Sigmoid colon (tissue), 4 donors: ENCODE measurements around the genes KCNQ5, CD109, SENP6 and LCA5.

DNA sequence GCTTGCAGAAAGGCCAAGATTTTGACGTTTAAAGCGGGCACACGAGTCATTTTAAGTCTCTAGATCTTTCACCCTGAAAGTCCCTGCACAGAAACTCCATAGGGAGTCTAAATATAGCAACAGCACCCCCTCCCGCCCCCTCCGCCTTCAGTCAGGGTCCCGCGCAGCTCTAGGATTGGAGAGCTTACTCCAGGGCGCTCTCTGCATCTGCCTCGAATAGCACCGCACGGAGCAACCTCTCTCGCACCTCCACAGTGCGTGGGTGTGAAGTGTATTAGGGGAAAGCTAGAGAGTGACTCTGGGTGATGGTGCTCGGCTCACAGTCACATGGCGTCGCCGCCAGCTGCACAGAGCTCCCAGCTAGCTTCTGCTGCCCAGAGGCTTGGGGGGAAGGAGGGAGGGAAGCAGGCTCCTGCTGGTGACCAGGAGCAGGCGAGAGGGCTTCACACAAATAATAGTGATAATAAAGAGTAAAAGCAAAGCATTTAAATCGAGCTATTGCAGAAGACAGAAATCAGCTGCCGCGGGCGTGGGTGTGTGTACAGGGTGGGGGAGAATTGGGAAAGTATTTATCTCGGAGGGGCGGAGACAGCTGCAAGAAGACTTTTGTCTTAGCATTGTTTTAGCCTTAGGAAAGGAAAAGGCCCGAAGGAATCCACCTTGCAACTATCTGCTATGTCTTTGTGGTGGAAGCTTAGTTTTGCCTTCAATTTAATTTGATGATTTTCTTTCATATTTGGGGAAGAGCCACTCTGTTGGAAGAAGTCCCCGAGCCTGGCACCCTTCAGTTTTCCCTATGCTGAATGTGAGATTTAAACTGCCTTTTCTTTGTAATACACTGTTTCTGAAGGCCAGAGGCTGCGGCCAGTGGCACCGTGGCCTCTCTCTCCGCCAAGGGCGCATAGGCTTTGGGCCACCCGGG, 1.6 kb upstream of the KCNQ5 start:
- PRO-cap = unidirectional peak, plus-strand start at position 377 of the sequence
- RAMPAGE, long total RNA, 4 experiments = no peak in any of the 4 experiments

DNA sequence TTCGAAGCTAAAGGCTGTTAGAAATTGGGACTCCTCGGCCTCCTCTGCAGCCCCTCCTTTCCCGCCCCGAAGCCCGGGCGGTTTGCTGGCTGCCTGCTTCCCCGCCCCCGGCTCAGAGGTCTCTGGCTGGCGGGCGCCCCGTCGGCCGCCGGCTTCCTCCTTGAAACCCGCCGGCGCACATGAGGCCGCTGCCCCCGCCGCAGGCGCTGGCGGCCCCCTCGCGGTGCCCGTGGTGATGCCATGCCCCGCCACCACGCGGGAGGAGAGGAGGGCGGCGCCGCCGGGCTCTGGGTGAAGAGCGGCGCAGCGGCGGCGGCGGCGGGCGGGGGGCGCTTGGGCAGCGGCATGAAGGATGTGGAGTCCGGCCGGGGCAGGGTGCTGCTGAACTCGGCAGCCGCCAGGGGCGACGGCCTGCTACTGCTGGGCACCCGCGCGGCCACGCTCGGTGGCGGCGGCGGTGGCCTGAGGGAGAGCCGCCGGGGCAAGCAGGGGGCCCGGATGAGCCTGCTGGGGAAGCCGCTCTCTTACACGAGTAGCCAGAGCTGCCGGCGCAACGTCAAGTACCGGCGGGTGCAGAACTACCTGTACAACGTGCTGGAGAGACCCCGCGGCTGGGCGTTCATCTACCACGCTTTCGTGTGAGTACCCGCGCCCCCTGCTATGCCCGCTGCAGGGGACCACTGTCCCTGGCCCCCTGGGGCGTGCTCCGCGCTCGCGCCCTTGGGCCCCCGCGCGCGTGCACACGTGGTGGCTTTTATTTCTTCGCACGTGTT, at the start of gene KCNQ5:
Gene KCNQ5, plus strand, starts transcription at position 115 of the 773 bp plus-strand sequence.
- PRO-cap = no peak
- RAMPAGE, long total RNA, 4 experiments = no peak in any of the 4 experiments

GRCh38 chr6:72778892-72779535, 157.2 kb downstream of the KCNQ5 start:
- PRO-cap = no peak
- RAMPAGE, long total RNA, 4 experiments = no peak in any of the 4 experiments

DNA sequence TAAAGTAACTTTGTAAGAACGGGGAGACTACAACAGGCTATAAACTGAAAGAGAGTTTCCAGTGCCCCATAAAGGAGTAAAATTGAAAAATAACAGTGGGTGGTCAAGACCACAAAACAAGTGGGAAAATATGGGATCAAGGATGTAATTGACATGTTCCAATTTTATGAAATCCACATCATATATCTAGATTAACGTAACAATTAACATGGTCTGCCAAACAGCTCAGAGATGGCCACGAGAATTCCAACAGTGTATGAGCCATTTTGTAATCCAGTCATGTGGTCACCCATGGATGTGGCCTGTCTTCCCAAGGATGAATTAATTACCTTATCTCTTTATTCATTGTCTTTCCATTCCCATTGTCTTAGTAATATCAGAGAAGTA, 194.6 kb downstream of the KCNQ5 start:
- PRO-cap = no peak
- RAMPAGE, long total RNA, 4 experiments = no peak in any of the 4 experiments

DNA sequence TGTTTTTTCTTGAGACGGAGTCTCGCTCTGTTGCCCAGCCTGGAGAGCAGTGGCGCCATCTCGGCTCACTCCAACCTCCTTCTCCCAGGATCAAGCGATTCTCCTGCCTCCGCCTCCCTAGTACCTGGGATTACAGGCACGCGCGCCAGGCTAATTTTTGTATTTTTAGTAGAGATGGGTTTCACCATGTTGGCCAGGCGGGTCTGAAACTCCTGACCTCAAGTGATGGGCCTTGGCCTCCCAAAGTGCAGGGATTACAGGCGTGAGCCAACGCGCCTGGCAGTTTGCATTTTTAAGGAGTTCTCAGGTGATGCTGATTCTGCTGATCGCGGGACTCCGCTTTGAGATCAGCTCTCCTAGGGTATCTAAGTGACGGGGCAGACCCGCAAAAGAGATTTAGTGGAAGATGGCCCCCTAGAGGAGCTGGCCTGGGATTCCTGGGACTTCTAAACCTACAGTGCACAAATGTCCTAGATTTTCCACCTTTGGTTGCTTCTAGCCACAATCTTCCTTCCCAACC, 45.2 kb downstream of the DPPA5 start:
- PRO-cap = no peak
- RAMPAGE, long total RNA, 4 experiments = no peak in any of the 4 experiments

DNA sequence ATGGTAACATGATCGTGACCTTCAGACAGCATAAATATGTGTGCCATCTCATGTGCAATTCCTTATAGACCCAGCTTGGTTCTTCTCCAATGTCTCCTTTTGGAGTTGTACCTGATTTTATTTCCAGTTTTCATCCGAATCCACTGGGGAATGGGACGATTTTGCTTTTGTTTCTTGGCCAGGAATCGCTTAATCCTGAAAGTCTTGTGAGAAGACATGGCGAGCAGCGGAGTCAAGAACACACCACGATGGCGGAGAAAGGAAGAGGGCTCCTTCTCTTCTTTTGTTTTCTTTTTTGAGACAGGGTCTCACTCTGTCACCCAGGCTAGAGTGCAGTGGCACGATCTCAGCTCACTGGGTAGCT, 3.3 kb upstream of the OOEP start:
- PRO-cap = no peak
- RAMPAGE, long total RNA, 4 experiments = start-site peak on the minus strand in 3 of 4 experiments, centred at positions 265 to 270 of the sequence, 12 to 51 reads per replicate

DNA sequence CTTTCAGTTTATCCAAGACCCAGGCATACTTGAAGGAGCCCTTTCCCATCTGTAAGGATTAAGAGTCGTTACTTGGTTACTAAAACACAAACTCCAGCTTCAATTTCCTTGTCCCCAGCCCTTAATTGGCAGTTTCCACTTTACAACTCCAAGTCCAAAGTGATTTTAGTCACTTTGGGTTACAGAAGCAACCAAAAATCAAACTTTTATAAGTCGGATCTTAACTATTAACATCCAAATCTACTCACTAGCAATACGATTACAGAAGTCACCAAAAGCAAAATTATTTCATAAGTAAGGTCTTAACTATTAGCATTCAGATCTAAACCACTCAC, 1.4 kb downstream of the EEF1A1 start:
- PRO-cap = no peak
- RAMPAGE, long total RNA, 4 experiments = no peak in any of the 4 experiments

GRCh38 chr6:73579872-73581085, 59.4 kb upstream of the EEF1A1 start:
- PRO-cap = bidirectional peak, plus-strand start at chr6:73580766, minus-strand start at chr6:73580454
- RAMPAGE, long total RNA, 4 experiments = no peak in any of the 4 experiments

DNA sequence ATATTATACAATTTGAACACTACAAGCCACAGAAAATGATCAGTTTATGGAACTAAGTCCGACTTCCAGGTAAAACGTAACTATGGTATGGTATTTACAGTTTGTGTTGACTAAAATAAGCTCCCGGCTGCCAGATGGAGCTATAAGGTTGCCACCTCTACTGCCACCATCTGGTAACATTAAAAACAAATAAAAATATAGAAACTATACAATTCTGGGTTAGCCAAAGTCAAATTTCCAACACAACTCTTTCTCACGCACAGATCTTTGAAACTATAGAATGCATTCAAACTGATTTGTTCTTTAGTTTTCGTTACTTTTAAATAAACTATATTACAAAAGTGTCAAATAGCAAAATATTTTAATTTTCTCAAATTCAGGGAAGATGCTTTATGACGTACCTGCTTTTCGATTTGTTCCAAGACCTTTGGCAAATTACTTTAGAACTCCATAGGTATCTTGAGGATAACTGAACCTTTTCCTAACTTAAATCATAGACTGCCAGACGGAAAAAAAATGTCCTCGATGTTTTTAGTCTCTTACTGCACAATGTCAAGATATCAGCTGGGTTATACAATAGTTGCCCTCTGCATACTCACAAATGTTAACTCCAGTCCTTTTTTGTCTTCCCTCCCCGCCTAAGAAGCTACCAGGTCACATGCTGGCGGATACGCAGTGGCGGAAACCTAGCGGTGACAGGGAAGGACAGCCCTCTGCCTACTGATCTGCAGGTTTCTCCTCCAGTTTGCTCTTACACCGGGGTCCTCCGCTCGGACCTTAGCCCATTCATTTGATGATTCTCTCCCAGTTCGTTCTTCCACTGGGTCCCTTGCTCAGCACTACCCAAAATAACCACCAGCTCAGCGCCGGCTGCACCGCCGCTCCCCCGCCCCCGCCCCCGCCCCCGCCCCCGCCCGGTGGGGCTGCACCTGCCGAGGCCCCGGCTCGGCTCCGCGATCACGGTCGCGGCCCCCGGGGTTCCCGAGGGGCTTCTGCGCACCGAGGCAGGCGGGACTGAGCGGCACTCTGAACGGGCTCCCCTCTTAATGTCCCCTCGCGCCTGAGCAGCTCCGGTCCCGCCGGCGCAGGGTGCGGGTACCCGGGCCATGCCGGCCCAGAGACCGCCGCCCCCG, 810 bp downstream of the SLC17A5 start:
- PRO-cap = unidirectional peak, plus-strand start at position 678 of the sequence; unidirectional peak, minus-strand start at position 822 of the sequence
- RAMPAGE, long total RNA, 4 experiments = no peak in any of the 4 experiments

- PRO-cap = bidirectional peak, plus-strand start at chr6:73696356, minus-strand start at chr6:73696246
- RAMPAGE, long total RNA, 4 experiments = start-site peak on the plus strand in 4 of 4 experiments, at chr6:73695781-73696204 at its widest, 15 to 712 reads per replicate; start-site peak on the minus strand in 1 of 4 experiments, at chr6:73696219-73696291 at its widest, 13 reads per replicate
These were observed at the start of gene CD109 for GRCh38 chr6:73695457-73696746. CD109 (plus strand) TSS chr6:73696203.

GRCh38 chr6:73713478-73714470, 17.8 kb downstream of the CD109 start:
- PRO-cap = no peak
- RAMPAGE, long total RNA, 4 experiments = no peak in any of the 4 experiments

DNA sequence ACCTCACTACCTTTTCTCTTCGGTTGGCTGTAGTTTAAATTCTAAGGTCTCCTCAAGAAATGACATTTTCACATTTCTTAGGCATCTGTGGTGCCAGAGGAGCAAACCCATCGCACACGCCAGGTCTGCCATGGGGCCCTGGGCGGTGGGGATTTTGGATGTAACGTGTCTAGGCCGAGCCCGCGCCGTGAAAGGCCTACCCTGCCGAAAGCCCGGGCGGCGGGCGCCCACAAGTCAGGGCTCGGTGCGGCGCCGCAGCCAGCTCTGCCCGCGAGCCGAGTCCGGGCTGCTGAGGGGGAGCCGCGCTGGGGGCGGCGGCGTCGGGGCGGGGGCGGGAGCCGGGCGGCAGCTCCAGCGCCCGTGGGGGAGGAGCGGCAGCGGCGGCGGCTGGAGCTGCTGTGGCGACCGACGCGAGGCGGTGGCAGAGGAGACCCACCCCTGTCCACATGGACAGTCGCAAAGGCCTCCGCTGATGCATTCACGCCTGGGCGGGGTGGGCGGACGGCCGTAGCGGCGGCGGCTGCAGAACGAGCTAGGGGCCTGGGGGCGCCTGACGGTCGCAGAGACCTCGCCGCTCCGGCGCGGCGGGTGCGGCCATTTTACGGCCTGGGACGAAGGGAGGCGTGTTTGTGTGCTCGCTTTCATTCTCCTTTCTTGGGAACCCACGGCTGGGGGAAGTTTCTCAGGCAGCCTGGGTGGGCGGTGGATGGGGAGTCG, at the start of gene SENP6:
Gene SENP6, plus strand, starts transcription at position 377 of the 717 bp plus-strand sequence.
- PRO-cap = bidirectional peak, plus-strand start at position 487 of the sequence, minus-strand start at position 251 of the sequence
- RAMPAGE, long total RNA, 4 experiments = start-site peak on the plus strand in 1 of 4 experiments, centred at position 378 of the sequence, 70 reads per replicate

GRCh38 chr6:75751377-75752009, 2.5 kb downstream of the MYO6 start:
- PRO-cap = no peak
- RAMPAGE, long total RNA, 4 experiments = no peak in any of the 4 experiments

- PRO-cap = no peak
- RAMPAGE, long total RNA, 4 experiments = no peak in any of the 4 experiments
These were observed 39.1 kb downstream of the PHIP start for GRCh38 chr6:79038959-79039362.

- PRO-cap = bidirectional peak, plus-strand start at chr6:79537606, minus-strand start at chr6:79537353
- RAMPAGE, long total RNA, 4 experiments = start-site peak on the plus strand in 2 of 4 experiments, at chr6:79537540-79537665 at its widest, 20 to 51 reads per replicate; start-site peak on the minus strand in 4 of 4 experiments, at chr6:79537342-79537417 at its widest, 37 to 155 reads per replicate
These were observed at the start of gene LCA5 for GRCh38 chr6:79537030-79537750. LCA5 (minus strand) TSS chr6:79537430.

GRCh38 chr6:79544810-79545560, 7.8 kb upstream of the LCA5 start:
- PRO-cap = unidirectional peak, minus-strand start at chr6:79545138
- RAMPAGE, long total RNA, 4 experiments = no peak in any of the 4 experiments

GRCh38 chr6:79777756-79778754, 146.9 kb downstream of the SH3BGRL2 start:
- PRO-cap = no peak
- RAMPAGE, long total RNA, 4 experiments = no peak in any of the 4 experiments

DNA sequence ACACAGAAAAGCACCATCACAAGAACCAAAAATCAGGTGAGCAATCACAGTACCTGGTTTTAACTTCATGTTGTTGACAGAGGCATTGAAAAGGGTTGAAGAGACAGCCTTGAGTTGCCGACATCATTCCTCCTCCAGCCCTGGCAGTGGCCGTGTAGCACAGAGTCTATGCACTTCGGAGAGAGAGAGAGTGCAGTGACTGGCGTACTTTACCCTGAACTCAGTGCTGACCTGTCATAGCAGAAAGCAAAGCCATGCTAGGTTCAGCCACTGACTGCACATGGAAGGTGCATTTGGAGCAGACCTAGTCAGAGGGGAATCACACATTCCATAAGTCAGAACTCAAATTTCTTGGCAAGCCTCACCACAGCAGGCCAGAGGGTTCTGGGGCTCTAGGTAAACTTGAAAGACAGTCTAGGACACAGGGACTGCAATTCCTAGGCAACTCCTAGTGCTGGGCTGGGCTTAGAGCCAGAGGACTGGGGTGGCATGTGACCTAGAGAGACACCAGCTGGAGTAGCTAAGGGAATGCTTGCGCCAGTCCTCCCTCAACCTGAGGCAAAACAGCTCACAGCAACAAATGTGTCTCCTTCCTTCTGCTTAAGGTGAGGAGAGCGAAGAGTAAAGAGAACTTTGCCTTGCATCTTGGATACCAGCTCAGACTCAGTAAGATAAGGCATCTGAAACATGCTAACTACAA, 69.1 kb downstream of the ELOVL4 start:
- PRO-cap = no peak
- RAMPAGE, long total RNA, 4 experiments = no peak in any of the 4 experiments

GRCh38 chr6:80163508-80164364, 57.3 kb downstream of the BCKDHB start:
- PRO-cap = no peak
- RAMPAGE, long total RNA, 4 experiments = no peak in any of the 4 experiments

DNA sequence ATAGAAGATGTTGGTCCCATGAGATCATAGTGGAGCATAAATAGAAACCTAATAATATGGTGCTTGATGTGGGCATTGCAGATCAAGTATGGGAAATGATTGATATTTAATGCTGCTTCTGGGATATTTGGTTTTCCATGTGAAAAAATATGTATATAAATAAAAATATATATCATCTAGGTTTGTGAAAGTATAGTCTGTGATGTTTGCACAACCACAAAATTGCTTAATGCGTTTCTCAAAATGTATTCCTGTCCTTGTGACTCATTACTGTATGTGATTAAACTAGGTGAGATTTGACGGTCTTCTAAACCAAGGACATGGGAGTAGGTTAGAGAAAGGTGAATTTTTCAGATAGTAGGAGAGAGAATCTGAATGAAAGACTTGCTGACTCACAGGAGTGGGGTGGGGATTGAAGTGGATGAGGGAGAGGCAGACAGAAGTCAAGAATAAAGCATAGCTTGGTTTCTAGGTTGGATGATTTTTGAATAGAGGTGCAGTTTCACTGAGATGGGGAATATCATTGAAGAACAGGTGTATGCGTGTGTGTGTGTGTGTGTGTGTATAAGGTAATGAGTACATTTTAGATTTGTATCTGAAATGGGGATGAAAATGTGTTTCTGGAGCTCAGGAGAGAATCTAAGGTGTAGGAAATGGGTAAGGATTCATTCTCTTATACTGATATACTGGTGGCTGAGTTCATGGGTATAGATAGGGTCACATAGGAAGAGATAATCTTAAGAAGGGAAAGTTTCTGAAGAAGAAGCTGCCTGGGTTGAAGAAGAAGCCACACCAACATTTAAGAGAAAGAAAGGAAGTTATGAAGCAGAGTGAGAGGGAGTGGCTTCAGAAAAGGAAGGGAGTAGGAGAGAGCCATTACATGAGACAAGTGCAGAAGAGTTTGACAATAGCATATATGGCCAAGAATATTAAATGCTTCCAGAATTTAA, 174.3 kb downstream of the BCKDHB start:
- PRO-cap = no peak
- RAMPAGE, long total RNA, 4 experiments = no peak in any of the 4 experiments